Stomach (tissue), 7 donors: ENCODE results near the gene ELMOD2.

DNA sequence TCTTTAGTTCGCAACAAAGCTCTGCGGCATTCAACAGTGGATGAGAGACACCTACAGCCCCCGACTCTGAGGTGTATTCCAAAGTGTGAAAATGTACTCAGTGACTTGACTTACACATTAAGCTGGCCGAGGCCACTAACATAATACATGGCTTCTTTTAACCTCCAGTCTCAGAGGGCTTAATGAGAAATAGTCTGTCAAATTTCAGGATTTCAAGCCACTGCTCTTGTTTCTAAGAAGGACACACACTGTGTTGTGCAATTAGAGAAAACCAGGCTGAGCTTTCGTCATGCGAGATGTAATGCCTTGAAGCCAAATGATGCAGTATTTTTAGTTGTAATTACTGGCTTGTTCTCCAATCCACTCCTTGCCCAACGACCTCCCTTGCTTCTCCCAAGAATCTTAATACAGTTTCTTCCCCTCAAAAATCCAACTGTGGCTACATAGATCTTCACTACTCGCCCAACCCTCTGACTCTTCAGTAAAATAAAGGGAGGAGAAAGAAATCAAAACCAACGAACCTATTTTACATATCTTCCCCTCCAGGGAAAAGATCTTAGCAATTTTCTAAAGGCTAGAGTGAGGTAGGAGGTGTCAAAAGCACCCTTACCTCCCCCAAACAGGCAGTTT lies 68.5 kb downstream of the MGST2 start:
- PRO-cap = unidirectional peak, plus-strand start at position 358 of the sequence; unidirectional peak, plus-strand start at position 432 of the sequence
- RAMPAGE, long total RNA, 5 experiments = no peak in any of the 5 experiments
- RRBS = no CpG with 5 or more reads among the region's 9 CpGs

GRCh38 chr4:139757915-139758390 lies 92.3 kb downstream of the MGST2 start:
- PRO-cap = no peak
- RAMPAGE, long total RNA, 5 experiments = no peak in any of the 5 experiments
- RRBS = no CpG with 5 or more reads among the region's 6 CpGs

DNA sequence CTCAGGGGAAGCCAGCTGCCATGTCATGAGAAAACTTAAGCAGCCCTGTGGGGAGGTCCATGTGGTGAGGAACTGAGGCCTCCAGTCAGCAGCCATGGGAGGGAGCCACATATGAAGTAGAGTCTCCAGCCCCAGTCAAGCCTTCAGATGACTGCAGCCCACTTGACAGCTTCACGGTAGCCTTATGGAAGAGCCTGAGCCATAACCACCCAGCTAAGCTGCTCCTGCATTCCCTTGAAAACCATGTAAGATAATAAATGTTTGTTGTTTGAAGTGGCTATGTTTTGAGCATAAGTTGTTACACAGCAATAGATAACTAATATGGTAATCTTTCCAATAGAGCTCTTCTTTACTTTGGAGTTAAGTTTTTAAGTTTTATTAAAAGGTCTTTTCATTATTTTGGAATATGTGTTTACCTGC lies 208.0 kb downstream of the MGST2 start:
- PRO-cap = no peak
- RAMPAGE, long total RNA, 5 experiments = no peak in any of the 5 experiments
- RRBS = no CpG with 5 or more reads among the region's 1 CpG

GRCh38 chr4:139889114-139889862 lies 223.7 kb downstream of the MGST2 start:
- PRO-cap = no peak
- RAMPAGE, long total RNA, 5 experiments = no peak in any of the 5 experiments
- RRBS = no CpG with 5 or more reads among the region's 9 CpGs

- PRO-cap = unidirectional peak, minus-strand start at chr4:139903002
- RAMPAGE, long total RNA, 5 experiments = no peak in any of the 5 experiments
- RRBS = no CpG with 5 or more reads among the region's 12 CpGs
Measured at GRCh38 chr4:139902561-139903134, 237.0 kb downstream of the MGST2 start.

DNA sequence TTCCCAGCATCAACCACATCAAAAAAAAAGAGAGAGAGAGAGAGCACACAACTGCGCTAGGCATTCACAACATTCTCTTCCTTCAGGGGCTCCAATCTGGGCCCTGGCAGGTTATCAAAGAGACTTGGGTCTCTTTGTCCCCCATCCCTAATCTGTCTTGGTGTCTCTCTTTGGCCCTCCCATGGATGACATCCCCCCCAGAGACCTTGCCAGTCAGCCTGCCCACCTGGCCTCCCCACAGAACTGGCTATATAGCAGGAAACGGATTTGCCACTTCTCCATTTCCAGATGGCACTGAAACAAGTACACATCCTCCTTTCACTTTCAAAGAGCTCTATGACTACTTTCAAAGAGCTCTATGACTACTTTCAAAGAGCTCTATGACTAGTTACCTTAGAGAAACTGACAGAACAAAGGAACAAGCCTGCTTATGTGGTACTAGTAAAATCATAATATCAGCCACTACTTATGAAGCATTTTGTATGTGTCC lies 175.3 kb downstream of the MAML3 start:
- PRO-cap = no peak
- RAMPAGE, long total RNA, 5 experiments = start-site peak on the minus strand in 1 of 5 experiments, centred at position 288 of the sequence, 5 reads per replicate
- RRBS = no CpG with 5 or more reads among the region's 2 CpGs

DNA sequence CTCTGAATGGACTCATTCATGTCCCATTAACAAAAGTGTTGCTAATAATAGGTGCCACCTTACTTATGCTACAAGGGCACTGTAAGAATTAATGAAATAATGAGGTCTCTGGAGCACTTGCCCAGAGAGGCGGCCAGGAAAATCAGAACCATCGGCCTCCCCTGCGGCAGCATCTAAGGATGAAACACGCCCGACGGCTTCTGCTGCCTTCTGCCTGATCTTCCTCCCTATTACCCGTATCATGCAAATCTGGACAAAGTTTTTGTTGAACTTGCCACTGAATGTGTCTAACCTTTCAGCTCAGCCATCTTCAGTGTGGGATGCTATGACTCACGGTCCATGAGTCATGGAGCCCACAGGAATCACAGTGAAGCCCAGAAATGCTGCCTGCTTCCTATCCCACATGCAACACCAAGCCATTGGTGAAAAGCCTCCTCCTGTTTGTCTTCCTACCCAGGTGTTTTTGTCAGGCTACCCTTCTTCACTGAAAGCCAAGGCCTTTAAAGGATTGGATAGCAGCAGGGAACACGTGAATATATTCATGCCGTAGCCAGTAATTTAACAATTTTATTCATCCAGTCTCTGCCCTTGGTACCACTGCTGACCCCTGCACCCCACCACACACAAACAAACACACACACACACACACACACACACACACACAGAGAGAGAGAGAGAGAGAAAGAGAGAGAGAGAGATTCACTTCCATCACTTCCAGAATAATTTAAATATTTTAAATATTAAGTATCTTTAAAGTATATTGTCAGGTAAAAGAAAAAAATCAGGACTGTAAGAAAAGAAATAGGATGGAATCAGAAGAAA lies 164.6 kb downstream of the MAML3 start:
- PRO-cap = no peak
- RAMPAGE, long total RNA, 5 experiments = start-site peak on the minus strand in 1 of 5 experiments, centred at position 403 of the sequence, 7 reads per replicate
- RRBS = no CpG with 5 or more reads among the region's 10 CpGs

DNA sequence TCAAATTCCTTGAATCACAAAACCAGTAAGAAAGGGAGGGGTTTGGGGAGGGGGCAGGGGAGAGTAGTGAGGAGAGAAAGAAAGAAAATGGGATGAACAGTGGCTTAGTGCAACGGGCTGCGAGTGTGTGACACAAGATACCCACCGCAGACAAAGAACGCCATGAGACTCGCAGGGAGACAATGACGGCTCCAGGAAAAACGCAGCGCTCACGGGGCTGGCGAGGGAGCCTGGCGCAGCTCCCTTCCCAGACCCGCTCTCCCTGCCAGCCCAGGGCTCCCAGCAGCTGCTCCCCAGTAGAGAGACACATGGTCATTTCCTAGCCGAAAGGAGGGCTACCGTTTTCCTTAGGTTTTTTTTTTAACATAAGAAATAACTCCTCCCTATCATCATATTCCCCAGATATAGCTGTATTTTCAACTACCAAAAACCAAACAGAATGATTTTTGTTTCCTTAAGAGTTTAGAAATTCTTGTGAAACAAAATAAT lies 149.4 kb downstream of the MAML3 start:
- PRO-cap = unidirectional peak, minus-strand start at position 260 of the sequence
- RAMPAGE, long total RNA, 5 experiments = no peak in any of the 5 experiments
- RRBS = no CpG with 5 or more reads among the region's 14 CpGs

GRCh38 chr4:140013421-140013959 lies 140.5 kb downstream of the MAML3 start:
- PRO-cap = no peak
- RAMPAGE, long total RNA, 5 experiments = start-site peak on the minus strand in 2 of 5 experiments, at chr4:140013611-140013790 at its widest, 5 to 10 reads per replicate
- RRBS = no CpG with 5 or more reads among the region's 3 CpGs

GRCh38 chr4:140092796-140093232 lies 61.2 kb downstream of the MAML3 start:
- PRO-cap = unidirectional peak, minus-strand start at chr4:140092970
- RAMPAGE, long total RNA, 5 experiments = no peak in any of the 5 experiments
- RRBS = no CpG with 5 or more reads among the region's 4 CpGs

DNA sequence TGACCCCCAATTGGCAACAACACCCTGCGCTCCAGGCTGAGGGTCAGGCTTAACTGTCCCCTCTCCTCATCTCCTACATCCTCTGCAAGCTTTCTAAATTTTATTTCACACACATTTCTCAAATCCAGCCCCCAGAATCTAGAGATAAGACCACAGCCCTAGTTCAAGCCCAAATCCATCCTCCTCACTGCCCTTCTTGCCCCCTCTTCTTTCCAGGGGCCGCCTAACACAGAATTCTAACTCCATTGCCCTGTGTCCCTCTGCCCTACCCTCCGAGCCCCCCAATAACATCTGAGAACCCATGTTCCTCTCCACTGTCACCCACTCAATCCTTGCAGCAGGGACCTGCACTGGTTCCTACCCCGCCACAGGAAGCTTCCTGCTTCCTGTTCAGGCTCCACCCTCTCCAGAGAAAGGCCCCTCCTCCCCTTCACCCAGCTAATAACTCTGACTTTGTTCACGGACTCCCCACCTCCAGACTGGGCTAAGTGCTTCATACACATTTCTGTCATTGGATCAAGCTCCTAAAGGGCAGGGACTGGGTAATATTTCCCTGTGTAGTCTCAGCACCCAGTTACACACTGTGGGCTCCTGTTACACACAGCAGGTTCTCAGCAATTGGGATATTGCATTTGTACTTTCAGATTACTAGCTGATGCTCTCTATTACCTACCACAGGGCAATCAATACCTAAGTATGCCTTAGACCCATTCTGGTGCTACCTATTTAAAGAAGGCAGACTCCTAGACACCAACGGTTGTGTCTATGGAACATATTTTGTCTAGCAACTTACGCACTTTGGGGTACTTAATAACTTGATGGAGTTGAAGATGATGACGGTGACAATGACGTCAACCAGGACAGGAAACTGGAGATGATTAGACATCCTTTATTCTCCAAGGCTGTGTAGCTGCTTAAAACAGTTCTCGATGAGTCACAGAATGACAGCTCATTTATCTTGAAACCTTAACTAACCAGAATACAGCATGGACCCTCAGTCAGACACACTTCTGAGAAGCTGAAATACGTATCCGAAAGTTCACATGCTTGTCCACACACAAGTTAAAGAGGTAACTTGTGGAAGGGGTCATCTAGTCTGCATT lies 58.2 kb downstream of the MAML3 start:
- PRO-cap = bidirectional peak, plus-strand start at position 471 of the sequence, minus-strand start at position 330 of the sequence
- RAMPAGE, long total RNA, 5 experiments = no peak in any of the 5 experiments
- RRBS = no CpG with 5 or more reads among the region's 12 CpGs

DNA sequence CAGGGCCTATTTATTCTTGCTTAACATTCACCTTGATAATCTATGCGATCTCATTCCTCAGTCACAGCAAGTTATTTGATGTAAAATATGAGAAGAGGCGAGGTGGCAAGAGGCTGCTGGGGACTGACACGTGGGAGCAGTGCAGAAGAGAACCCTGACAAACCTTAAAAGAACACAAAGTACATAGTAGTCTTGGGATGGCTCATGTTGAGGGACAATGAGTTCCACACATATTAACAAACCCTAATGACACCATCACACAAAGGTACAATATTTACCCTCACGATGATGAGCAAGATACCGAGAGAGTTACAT lies 57.5 kb downstream of the MAML3 start:
- PRO-cap = no peak
- RAMPAGE, long total RNA, 5 experiments = no peak in any of the 5 experiments
- RRBS = no CpG with 5 or more reads among the region's 5 CpGs

DNA sequence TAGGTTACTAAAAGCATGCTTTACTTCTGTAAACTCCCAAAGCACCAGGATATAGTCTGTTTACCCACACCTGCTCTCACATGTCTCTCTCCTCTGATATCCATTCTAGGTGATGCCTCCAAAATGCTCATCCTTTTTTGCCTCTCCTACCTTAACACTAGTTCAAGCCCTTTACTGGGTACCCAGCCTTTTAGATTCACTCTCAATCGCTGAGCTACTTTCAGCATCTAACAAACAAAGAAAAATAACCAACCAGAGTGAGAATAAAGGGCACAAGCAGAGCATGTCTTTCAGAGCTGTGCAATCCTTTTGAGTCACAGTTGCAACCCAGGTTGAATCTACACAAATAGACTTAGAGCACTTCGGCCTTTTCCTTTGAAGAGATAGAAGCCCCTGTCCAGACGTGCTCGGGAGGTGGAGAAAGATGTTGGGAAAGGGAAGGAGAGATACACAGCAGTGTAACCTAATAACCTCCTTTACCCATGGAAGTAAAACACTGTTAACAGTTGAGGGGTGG lies 9.2 kb downstream of the MAML3 start:
- PRO-cap = no peak
- RAMPAGE, long total RNA, 5 experiments = start-site peak on the minus strand in 1 of 5 experiments, centred at position 300 of the sequence, 8 reads per replicate
- RRBS = no CpG with 5 or more reads among the region's 4 CpGs

GRCh38 chr4:140253503-140253880 lies 99.5 kb upstream of the MAML3 start:
- PRO-cap = no peak
- RAMPAGE, long total RNA, 5 experiments = no peak in any of the 5 experiments
- RRBS = no CpG with 5 or more reads among the region's 8 CpGs

DNA sequence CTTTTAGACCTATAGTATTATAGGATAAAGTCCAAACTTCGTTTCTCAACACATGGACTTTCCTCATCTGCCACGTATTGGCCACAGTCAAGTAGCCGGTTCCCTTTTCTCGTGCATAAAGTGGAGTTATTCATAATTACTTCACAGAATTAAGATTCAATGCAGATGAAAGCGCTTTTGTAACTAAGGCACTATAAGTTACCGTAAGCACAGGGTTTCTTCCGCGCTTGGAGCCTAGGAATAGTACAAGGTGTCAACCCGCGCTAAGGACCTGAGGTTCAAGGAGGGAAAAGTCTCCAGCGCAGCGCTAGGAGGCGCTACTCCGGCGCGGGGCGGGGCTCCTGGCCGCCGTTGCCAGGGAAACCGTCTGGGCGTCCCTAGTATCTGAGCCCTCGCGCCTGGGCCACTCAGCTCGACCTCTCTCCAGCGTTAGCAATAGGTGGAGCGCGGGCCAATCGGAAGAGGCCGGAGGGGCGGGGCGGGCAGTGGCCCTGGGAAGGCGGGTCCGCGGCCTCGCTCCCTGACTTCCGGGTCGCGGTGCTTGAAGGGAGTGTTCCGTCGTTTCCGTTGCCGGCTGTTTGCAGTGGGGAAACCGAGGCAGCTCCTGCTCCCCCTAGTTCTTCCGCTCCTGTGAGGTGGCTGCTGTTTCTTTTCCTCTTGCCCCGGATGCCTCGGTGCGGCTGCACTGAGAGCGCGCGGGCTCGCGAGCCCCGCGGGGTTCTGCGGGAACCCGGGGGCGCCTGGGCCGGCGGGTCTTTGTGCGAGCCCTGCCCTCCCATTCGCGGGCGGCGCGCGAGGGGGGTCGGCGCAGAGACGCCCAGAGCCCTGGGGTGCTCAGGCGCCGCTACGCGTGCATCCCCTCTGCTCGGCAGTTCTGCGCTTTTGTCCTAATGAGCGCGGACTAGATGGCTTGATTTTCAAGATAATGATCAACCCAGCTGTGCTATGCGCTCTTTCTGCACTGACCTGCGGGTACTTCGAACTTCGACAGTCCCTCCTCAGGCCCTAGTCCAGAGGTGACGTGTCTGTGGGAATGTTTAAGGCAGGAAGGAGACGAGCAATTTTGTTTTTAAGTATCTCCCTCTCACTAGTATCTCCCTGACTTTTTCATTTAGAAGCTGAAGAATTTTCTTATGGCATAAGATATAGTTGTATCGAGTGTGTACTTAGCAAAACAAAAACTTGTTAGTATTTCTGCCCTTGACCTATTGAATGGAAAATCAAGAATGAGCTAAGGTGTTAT lies at the start of gene ELMOD2:
ELMOD2 (plus strand) TSS at position 523 of the 1,243 bp plus-strand sequence.
- PRO-cap = unidirectional peak, plus-strand start at position 523 of the sequence; unidirectional peak, minus-strand start at position 876 of the sequence
- RAMPAGE, long total RNA, 5 experiments = start-site peak on the plus strand in 5 of 5 experiments, centred at positions 521 to 572 of the sequence, 10 to 679 reads per replicate
- RRBS = 2% methylated on average over 22 of the region's 84 CpGs

DNA sequence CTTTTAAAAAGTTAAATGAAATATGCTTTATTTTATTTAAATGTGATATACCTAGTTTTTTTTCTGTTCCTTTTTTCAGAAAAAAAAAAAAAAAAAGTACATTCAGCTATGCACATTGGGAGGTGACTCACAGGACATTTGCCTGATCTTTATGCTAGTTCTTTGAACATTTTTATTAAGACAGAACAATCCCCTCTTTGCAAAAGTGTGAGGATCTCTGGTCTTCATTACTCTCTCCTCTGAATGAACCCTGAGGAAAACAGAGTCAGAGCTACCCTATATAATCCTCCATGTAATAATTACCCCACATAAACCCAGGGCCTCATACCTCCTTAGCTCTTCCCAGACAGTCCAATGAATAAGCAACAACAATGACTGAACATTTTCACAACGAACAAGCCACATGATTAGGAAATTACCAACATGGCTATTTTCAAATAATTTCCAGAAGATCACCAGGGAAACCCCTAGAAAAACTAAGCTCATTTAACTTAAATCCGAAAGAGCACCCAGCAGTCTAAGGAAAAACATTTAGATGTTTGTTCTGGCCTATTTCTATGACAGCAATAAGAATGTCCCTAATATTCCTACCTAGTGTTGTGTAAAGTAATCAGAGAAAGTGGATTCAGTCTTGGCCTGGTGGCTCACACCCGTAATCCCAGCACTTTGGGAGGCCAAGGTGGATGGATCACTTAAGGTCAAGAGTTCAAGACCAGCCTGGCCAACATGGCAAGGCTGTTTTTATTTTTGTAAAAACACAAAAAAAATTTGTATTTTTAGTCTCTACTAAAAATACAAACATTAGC lies 37.8 kb downstream of the TBC1D9 start:
- PRO-cap = no peak
- RAMPAGE, long total RNA, 5 experiments = no peak in any of the 5 experiments
- RRBS = no CpG with 5 or more reads among the region's 3 CpGs

GRCh38 chr4:140809632-140810227 lies 53.5 kb upstream of the TBC1D9 start:
- PRO-cap = no peak
- RAMPAGE, long total RNA, 5 experiments = no peak in any of the 5 experiments
- RRBS = no CpG with 5 or more reads among the region's 10 CpGs

- PRO-cap = no peak
- RAMPAGE, long total RNA, 5 experiments = start-site peak on the minus strand in 1 of 5 experiments, at chr4:142305466-142305538 at its widest, 24 reads per replicate
- RRBS = no CpG with 5 or more reads among the region's 1 CpG
Measured at GRCh38 chr4:142305141-142305584, 540.9 kb downstream of the INPP4B start.

DNA sequence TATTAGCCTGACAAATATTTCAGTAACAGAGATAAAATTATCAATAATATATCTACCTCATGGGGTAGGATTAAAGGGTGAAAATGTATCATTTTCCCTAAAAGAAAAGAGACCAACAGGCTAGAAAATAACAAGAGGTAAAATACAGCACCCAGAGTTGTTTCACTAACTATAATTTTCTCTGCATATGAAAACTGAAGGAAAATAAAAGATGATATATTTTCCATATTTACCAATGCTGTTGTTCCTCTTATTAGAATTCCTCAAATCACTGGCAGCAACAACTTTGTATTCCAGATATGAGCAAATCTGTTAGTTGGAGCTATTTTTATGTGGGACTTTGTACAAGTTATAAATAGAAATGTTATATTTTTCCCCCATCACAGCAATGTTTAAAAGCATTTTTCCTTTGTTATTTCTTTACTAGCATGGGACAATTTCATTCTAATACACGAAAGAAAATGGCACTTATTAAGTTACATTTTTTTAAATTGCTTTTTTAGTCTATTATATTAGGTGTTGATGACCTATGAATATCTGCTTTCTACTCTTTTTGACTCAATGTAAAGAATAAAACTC lies 540.4 kb downstream of the INPP4B start:
- PRO-cap = unidirectional peak, minus-strand start at position 301 of the sequence
- RAMPAGE, long total RNA, 5 experiments = start-site peak on the minus strand in 4 of 5 experiments, centred at positions 81 to 283 of the sequence, 8 to 48 reads per replicate
- RRBS = no CpG with 5 or more reads among the region's 1 CpG

- PRO-cap = no peak
- RAMPAGE, long total RNA, 5 experiments = no peak in any of the 5 experiments
- RRBS = no CpG with 5 or more reads among the region's 3 CpGs
Measured at GRCh38 chr4:142416775-142417079, 429.4 kb downstream of the INPP4B start.